ENCODE measurements around the genes PRDM10, APLP2 and JAM3.

DNA sequence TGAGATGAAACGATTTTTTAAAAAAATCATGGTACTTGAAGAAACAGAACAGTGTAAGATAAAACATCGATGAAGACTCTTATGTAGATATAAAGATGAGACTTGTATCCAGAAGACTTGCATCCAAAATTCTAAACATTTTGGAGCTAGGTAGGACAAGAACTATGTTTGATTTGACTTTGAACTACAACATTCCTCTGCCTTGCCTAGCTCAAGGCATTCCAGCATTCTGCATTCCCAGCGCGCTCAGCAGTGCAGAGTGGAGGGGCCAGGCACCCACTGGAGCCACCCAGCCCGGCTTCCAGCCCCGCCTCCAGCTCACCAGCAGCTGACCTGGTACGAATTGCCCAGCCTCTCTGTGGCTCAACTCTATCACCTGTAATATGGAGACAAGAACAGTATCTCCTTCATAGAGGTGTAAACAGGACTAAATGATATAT is 28.9 kb downstream of the PRDM10 start:
- PRO-cap, result no peak

DNA sequence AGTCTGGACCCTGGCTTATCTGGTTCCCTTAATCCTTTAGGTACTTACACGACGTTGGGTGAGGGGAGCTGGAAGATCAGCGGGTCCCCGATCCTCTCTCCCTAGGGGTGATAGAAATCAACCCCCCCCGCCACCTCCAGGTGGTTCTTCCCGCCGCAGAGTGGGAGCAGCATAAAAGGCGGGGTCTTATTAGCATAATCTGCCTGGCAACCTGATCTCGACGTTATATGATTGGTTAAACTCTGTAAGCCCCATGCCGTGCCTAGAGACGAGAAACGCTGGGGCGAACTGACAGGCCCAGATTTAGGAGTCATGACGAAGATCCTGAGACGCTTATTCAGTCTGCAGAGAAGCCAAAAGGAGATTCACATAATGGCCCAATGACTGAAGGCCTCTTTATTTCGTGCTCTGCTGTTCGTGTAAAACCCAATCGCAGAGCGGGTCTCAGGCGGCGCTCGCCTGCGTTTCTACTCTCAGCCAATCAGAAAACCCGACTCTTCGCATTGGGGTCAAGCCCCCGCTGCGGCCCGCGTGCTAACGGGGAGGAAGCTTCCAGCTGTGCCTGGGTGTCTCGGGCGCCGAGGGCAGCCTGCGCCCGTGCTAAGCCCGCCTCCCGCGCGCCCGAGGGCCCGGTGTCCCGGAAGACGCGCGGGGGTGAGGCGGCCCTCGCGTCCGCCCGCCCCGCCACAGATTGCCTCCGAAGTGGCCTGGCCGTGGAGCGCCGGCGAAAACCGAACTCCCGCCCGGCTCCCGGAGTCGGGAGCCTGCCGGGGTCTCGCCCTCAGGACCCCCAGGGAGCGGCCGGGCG is at the start of gene PRDM10:
TSS of gene PRDM10 (minus strand) at position 162 of the 808 bp plus-strand sequence.
- PRO-cap, result bidirectional peak, plus-strand start at position 532 of the sequence, minus-strand start outside the sequence; unidirectional peak, plus-strand start at position 700 of the sequence

DNA sequence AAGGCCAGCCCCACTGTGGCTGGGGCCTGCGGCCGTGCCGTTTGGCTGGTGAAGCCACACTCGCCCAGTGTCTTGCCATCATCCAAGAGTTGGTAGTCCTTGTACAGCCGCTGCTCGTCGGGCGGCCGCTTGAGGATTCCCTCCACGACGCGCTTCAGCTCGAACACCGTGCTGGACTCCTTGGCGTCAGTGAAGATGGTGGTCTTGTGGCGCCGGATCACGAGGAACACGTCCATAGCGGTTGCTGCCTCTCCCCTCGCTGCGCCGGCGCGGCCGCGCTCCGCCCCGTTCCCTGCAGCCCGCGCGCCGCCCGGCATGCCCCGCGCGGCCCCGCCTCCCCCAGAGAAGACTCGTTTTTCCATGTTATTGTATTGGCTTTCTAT is 30.3 kb upstream of the PRDM10 start:
- PRO-cap, result no peak

GRCh38 chr11:130069792-130070602 is at the start of gene APLP2:
Gene APLP2 (plus strand): TSS chr11:130069894.
- PRO-cap, result bidirectional peak, plus-strand start at chr11:130069894, minus-strand start at chr11:130069646

DNA sequence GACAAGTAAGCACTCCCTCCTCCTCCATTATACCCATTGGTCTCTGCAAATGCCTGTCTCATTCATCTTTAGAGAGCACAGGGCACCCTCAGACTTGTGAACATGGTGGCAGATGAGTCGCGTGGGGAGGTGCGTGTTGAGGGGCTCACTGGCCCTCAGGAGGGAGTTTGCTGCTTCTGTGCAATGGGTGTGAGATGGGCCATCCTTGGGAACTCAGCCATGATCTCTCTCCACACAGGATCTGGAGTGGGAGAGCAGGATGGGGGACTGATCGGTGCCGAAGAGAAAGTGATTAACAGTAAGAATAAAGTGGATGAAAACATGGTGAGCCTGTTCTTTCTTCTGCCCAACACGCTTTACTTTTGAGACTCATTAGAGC is 19.4 kb upstream of the ST14 start:
- PRO-cap, result no peak

DNA sequence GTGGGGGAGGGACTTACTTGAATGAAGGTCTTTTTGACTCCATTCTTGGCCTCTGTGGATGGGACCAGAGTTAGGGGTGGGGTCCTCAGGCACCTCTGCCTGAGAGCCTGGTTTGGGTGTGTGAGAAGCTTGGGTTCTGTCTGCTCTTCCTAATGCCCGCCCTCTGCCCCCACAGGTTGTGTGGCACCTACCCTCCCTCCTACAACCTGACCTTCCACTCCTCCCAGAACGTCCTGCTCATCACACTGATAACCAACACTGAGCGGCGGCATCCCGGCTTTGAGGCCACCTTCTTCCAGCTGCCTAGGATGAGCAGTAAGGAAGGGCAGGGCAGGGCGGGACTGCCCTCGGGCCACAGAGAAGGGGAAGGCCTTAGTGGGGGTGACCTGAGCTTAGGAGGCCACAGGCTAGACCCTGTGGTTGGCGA is 34.4 kb downstream of the ST14 start:
- PRO-cap, result no peak

DNA sequence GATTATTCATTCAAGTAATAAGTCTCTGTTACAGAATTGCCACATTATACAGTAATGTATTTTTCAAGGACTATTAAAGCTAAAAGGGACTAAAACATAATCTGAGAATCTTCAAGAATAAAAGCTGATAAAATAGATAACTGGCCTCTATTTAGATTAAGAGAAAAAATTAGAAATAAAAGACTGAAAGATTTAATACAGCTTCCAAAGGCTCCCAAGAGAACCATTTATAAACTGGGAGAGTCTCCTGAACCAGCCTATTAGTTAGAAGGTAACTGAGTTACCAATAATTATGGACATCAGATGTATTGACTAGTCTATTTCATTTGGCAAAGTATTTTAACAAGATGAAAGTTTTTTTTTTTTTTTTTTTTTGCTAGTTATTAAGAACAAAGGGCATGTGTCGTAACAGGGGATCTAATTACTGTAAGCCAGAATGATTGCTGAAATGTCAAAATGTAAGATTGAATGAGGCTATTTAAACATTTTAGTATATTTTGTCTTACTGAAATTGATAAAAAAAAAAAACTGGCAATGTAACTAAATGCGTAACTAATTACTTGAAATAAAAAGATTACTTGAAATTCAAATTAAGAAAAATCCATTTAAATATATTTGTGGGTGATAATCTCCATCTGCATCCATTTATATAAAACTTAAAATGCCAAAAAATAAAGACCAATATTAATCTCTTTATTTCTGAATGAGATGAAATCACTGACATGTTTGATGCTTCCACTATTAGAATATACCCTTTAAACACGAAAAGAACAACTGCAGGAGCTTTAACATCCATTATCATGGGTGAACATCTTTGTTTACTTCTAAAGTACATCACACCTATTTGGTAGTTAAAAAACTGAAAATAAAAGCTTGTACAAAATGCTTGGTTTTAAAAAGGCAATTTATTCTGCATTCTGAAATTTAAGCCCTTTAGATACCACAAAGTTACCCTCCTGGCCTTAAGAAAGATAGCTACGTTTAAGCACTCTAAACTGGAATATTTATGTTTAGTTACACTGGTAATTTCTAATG is 70.8 kb downstream of the ST14 start:
- PRO-cap, result no peak

DNA sequence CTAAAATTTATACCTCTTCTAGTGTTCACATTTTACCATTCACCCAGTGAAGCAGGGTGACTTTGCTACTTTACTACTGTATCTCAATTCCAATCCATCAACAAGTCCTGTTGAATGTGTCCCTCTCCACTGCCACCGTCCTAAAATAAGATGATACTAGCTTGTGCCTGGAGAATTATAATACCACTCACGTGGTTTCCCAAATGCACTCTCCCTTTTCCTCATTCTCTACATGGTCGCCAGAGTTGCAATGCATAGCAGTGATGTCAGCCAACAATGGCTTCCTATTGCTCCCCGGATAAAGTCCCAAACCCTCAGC is 4.0 kb upstream of the ZBTB44 start:
- PRO-cap, result no peak

- PRO-cap, result unidirectional peak, minus-strand start at chr11:130451454
These were observed 2.8 kb downstream of the ADAMTS15 start for GRCh38 chr11:130451030-130451793.

DNA sequence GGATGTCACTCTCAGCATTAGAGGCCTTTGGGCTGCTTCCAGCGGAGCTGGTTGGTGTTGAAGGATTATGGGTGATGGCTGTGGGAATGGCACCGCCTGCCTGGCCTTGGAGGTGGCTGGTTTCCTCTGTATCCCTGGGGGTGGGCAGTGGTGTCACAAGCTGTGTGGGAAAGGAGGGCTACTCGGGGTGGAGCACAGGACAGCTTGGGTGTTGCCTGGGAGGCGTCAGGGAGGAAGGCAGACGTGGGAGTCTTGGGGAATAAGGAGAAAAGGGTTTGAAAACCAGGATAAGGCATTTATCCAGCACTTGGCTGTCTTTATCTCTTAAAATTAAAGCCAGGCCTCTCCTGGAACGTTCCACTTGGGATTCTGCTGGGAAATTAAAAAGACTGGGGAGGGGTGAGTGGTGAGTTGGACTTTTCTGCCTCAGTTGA is 71.9 kb downstream of the ADAMTS15 start:
- PRO-cap, result no peak

DNA sequence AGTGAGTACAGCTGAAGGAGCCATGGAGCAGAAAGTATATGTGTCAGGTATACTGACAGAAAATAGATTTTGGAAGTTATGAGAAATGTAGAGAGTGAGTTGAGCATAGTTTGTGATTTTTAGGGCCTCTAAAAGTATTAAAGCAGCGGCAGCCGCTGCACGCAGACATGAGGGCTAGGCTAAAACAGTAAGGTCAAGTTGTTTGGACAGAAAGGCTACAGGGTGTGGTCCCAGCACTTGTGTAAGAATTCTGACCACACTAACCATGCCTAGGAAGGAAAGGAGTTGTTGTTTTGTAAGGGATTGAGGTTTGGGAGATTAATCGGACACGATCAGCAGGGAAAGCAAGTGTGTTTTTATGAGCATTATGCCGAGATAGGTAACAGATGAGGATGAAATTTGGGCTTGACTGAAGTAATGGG is 117.9 kb downstream of the ADAMTS15 start:
- PRO-cap, result no peak

- PRO-cap, result bidirectional peak, plus-strand start at chr11:130601477, minus-strand start at chr11:130601200; unidirectional peak, plus-strand start at chr11:130601667
These were observed 152.7 kb downstream of the ADAMTS15 start for GRCh38 chr11:130600955-130601799.

GRCh38 chr11:130914605-130915224 is 1.6 kb downstream of the SNX19 start:
- PRO-cap, result no peak

GRCh38 chr11:131253126-131253709 is 117.2 kb upstream of the NTM start:
- PRO-cap, result no peak

GRCh38 chr11:131290558-131290794 is 79.9 kb upstream of the NTM start:
- PRO-cap, result no peak

GRCh38 chr11:131584510-131585238 is 214.3 kb downstream of the NTM start:
- PRO-cap, result no peak

GRCh38 chr11:133246559-133246904 is 285.8 kb downstream of the OPCML start:
- PRO-cap, result unidirectional peak, minus-strand start at chr11:133246702

DNA sequence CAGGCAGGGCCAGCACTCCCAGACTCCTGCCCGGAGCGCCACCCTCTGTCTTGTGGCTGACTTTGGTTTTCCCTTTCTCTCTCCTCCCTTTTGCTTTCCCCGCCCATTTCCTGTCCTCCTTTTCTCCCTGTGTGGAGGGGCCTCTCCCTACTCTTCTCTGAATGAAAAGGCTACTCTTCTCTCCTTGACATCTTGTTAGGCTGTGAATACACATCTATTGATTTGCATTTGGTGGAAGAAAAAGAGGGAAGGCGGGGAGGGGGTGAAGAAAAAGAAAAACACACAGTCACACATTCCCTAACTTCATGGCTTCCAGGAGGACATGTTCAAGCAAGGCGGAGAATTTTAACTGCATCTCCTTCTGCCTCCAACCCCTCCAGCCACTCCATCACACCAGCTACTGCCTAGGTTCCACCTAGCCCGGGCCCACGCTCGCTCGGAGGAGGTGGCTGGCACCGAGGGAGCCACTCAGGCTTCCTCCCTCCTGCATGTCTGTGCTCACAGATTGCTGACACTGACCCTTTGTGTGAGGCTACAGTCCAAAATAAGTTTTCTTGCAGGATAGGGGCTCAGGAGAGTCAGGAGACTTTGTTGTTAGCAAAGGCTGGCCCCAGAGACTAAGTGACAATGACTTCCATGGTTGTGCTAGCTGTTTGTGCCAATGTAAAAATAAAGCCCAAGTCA is 9.3 kb upstream of the OPCML start:
- PRO-cap, result no peak

DNA sequence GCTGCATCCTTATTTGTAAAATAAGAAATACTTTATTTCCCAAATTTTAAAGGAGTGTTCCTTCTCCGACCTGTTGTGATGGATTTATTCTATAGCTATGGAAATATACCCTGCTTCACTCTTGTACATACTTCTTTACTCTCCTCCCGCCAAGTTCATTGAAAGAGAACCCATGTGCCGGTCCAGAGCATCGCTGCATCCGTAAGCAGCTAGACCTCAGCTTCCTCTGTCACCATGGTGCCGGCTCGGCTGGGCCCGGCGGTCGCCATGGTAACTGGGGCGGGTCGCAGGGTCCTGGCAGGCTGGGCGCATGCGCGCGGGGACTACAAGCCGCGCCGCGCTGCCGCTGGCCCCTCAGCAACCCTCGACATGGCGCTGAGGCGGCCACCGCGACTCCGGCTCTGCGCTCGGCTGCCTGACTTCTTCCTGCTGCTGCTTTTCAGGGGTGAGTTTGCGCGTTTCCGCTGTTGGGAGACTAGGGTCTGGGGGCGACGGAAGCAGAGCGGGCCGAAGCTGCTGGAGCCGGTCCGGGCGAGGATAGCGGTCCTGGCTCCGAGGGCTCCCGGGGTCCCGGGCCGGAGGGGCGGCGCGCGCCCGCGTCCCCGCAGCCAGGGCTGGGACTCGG is at the start of gene JAM3:
TSS of gene JAM3 (plus strand) at position 358 of the 625 bp plus-strand sequence.
- PRO-cap, result unidirectional peak, plus-strand start at position 387 of the sequence

DNA sequence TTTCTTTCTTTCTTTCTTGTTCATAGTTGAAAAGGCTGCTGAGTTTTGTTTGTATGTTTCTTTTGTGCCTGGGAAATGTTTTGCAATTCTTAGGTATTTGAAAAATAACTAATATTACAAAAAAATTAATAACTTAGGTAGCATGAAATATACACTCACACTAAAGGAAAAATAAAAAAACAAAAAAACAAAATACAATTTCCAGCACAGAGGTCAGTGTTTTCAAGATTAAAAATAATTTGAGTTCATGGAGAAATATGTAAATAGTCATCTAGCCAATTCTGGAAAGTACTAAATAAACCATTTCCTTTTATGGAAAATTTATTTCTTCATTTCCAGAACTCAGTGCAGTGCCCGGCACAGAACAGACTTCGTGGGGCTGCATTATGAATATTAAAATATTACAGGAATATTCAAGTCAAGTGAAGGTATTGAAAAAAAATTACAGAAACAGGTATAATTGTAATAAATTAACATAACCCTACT is 45.8 kb downstream of the NCAPD3 start:
- PRO-cap, result unidirectional peak, plus-strand start at position 338 of the sequence